ENCODE data around the gene NKX2-4.

DNA sequence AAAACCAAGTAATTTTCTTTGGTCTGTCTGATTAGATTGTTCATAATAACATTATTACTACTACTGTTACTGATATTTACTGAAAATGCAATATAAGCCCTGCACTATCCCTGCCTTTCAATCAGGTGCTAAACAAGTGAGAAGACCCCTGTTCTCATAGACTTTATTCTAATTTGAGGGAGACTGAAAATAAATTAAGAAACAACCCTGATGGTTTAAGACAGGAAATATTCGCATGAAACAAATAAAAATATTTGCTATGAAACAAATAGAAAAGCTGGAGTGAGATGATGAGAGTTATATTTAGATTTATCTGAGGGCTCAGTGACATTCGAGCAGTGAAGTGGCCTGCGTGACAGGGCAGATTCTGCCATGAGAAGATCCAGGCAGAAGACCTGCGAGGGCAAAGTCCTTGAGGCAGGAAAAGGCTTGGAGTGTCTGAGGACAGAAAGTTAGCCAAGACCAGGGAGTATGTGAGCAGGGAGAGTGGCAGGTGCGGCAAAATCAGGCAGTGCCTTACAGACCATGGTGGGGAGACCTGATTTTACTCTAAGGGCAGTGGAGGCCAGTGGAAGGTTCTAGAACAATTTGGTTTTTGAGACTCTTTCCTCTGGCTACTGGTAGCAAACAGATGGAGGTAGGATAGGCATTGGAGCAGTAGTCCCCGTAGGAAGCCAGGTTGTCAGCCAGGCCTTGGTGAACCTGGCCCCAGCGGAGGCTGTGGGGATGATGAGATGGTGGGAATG lies 67.0 kb upstream of the RIN2 start:
- PRO-cap, result no peak
- RAMPAGE, long total RNA, result start-site peak on the plus strand centred at position 255 of the sequence, 208 bp wide, 7 reads

- PRO-cap, result bidirectional peak, plus-strand start at chr20:19757606, minus-strand start at chr20:19757501
- RAMPAGE, long total RNA, result start-site peak on the minus strand at chr20:19757507-19757565, 7 reads
These were observed 704 bp upstream of the RIN2 start for GRCh38 chr20:19757347-19757761.

DNA sequence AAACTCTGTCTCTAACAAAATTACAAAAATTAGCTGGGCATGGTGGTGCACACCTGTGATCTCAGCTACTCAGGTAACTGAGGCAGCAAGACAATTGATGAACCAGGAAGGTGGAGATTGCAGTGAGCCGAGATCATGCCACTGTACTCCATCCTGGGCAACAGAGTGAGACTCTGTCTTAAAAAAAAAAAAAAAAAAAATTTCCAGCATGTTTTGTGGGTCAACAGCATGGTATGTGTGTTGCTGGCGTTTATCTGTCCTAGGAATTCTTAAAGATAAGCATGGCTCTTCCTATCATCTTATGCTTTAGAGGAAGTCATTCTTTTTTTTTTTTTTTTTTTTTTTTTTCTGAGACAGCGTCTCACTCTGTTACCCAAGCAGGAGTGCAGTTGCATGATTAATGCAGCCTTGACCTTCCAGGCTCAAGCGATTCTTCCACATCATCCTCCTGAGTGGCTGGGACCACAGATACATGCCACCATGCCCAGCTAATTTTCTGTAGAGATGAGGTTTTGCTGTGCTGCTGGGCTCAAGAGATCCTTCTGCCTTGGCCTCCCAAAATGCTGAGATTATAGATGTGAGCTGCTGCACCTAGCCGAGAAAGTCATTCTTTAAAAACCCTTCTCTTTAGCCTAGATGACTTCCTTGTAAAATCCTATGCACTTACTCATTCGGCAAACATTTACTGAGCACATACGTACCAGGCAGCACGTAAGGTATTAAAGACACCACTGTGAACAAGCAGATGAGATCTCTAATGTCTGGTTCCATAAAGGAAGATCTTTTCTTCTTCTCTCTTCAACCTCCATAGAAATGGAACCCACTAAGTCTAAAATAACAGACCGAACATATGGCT lies 122.2 kb downstream of the RIN2 start:
- PRO-cap, result no peak
- RAMPAGE, long total RNA, result no peak

GRCh38 chr20:19966902-19967198 lies 50.3 kb upstream of the NAA20 start:
- PRO-cap, result no peak
- RAMPAGE, long total RNA, result no peak

- PRO-cap, result no peak
- RAMPAGE, long total RNA, result no peak
These were observed 41.5 kb upstream of the NAA20 start for GRCh38 chr20:19975426-19976315.

- PRO-cap, result no peak
- RAMPAGE, long total RNA, result no peak
These were observed 24.0 kb upstream of the NAA20 start for GRCh38 chr20:19992932-19993849.

GRCh38 chr20:20276964-20277782 lies 90.7 kb upstream of the INSM1 start:
- PRO-cap, result no peak
- RAMPAGE, long total RNA, result no peak

GRCh38 chr20:20437508-20438180 lies 69.7 kb downstream of the INSM1 start:
- PRO-cap, result no peak
- RAMPAGE, long total RNA, result start-site peak on the minus strand at chr20:20437758-20438184, 6 reads

DNA sequence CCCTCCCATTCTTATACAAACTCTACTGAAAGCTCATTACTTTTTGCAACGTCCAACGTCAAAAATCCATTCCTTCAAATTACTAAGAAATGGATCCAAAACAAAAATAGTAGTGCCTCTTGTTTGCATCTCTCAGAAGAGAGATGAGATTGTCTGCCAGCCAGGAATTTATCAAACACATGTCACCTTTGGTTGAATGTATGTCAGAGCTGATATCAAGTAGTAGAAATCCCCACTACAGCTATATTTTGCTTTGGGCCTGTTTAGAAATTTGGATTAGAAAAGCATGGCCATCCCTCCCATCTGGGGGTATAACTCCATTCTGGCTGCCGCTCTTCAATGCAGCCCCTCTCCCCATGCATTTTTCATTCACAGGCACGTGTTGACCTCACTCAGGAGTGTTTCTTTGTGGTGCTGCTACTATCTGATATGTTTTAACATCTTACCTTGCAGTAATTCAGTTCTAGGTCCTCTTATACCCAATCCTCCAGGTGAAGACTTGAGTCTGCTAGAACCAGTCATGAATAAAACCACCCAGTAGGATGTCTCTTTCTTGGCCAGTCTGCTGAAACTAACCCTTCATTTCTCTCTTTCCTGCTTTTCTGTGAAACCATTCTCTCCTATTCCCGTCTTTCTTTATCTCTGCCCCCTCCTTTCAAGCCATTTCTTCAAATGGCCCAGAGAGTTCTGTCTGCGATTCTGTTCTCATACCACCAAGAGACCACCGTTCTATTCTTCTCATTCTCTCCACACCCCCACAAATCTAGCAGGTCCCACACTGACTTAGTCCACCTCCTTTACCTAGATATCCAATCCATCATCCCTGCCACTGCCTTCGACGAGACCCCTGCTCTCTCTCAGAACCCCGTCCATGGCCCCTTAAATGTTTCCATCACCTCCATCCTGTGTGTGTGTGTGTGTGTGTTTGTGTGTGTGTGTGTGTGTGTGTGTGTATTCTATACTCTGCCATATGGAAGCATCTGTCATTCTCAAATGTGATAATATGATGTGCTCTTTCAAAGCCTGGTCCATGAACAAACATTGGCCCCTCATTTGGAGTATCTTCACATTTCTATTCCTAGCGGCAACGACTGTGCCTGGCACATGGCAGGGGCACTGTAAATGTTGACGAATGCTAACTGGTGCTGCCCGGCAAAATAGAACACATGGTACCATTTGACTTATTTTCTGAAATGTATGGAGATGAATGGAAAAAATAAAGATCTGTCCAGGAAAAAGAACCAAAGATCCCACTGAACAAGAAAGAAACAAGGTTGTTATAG lies 100.6 kb downstream of the INSM1 start:
- PRO-cap, result no peak
- RAMPAGE, long total RNA, result start-site peak on the minus strand centred at position 514 of the sequence, 46 bp wide, 6 reads; start-site peak on the minus strand centred at position 805 of the sequence, 186 bp wide, 13 reads

- PRO-cap, result no peak
- RAMPAGE, long total RNA, result no peak
These were observed 127.0 kb downstream of the INSM1 start for GRCh38 chr20:20494771-20495525.

DNA sequence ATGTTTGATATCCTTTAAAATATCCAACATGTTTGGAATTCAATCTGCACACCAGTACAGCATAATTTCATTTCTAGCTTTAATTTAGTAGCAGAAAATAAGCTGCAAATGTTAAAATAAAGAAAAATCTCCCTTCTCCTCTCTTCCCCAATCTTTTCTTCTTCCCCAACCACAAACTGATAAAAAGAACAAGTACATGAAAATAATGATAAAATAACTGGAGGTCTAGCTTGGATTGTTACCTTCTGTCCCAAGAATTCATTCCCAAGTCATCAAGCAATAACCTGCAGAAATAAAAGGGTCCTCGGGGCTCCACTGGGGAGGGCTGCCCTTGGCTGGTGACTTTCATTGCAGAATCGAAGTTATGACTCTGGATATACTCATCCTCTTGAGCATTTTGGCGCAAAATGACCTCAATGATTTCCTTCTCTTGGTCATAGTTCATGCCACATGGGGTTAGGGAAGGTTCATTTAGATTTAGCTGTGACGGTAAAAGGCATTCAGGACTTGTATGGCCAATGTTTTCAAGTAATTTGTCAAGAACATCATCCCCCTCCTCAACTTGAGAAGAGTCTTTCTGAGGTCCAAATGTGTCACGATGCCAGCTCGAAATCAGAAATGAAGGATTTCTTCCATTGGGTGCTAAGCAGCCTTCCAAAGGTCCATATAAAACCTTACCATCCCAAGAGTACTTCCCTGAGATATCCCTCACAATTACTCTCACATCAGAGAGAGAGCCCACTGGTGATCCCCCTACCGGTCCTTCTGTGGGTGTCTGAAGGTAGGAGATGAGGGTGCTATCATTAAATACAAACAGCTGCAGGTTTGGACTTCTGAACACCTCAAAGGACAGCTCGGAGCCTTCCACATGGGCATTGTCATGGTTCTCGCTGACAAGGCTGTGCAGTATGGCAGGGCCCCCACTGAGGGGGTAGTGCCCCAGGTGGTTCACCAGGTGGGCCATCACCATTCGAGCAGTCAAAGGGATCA lies 144.7 kb downstream of the INSM1 start:
- PRO-cap, result no peak
- RAMPAGE, long total RNA, result no peak

GRCh38 chr20:20549192-20549916 lies 163.1 kb downstream of the RALGAPA2 start:
- PRO-cap, result no peak
- RAMPAGE, long total RNA, result no peak

DNA sequence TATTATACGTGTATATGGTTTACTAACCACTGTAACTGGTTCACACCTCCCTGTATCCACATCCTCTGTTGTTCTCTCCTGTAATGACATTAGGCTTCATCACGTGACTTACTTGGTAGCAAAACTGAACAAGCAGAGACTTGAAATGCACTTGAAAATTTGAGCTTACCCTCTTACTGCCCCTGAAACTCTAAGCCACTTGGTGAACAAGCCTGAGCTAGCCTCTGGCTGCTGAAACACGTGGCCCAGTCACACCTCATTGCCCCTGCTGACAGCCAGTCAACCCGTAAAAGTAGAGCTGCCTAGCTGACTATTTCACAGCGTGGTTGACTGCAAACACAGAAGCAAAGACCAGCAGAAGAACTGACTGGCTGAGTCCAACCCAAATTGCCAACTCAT lies 109.1 kb downstream of the RALGAPA2 start:
- PRO-cap, result no peak
- RAMPAGE, long total RNA, result start-site peak on the minus strand centred at position 196 of the sequence, 26 bp wide, 5 reads; start-site peak on the minus strand centred at position 317 of the sequence, 89 bp wide, 10 reads

- PRO-cap, result no peak
- RAMPAGE, long total RNA, result start-site peak on the minus strand at chr20:20634569-20634676, 10 reads
These were observed 77.9 kb downstream of the RALGAPA2 start for GRCh38 chr20:20634382-20635036.

DNA sequence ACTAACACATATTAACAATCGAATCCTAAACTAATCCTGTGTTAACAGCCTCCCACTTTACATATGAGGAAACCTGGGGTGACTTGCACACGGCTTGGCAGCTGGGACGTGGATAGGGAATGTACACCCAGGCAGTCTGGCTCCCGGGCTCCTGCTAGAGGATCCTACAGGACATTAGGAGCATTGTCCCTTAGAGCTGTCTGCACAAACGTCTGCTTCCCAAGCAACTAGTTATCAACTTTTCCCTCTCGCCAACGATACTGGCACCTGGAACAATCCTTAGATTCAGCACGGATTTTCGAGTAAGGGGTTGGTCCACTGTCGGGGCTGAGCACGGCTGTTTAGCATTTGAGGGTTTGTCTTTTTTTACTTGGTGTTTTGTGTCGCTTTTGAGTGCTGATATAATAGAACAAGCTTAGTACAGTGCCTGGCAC lies 618 bp upstream of the KIZ start:
- PRO-cap, result no peak
- RAMPAGE, long total RNA, result no peak

DNA sequence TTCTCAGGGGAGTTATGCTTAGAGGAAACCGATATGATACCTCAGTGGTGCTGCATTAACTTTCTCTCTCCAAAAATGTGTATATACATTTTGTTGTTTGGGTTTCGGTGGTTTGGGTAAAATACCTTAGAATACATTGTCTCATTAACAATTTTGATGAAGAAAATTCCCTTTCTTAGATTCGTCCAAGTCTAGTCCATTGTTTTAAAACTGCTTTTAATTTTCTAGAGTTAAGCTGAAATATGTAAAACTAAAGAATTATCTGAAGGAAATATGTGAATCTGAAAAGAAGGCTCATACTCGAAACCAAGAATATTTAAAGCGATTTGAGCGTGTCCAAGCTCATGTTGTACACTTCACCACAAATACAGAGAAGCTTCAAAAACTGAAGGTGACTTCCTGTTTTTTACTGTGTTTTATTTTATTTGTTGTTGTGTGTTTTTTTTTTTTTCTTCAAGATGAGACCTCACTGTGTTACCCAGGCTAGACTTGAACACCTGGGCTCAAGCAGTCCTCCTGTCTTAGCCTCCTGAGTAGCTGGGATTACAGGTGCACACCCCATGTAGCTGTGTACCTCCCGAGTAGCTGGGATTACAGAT lies 10.4 kb downstream of the KIZ start:
- PRO-cap, result no peak
- RAMPAGE, long total RNA, result no peak

- PRO-cap, result no peak
- RAMPAGE, long total RNA, result no peak
These were observed 84.9 kb upstream of the XRN2 start for GRCh38 chr20:21218126-21218810.

GRCh38 chr20:21396438-21397837 lies at the start of gene NKX2-4:
Gene NKX2-4 (minus strand): TSS chr20:21397526.
- PRO-cap, result no peak
- RAMPAGE, long total RNA, result no peak

GRCh38 chr20:21522238-21523080 lies 8.6 kb upstream of the NKX2-2 start:
- PRO-cap, result no peak
- RAMPAGE, long total RNA, result no peak

DNA sequence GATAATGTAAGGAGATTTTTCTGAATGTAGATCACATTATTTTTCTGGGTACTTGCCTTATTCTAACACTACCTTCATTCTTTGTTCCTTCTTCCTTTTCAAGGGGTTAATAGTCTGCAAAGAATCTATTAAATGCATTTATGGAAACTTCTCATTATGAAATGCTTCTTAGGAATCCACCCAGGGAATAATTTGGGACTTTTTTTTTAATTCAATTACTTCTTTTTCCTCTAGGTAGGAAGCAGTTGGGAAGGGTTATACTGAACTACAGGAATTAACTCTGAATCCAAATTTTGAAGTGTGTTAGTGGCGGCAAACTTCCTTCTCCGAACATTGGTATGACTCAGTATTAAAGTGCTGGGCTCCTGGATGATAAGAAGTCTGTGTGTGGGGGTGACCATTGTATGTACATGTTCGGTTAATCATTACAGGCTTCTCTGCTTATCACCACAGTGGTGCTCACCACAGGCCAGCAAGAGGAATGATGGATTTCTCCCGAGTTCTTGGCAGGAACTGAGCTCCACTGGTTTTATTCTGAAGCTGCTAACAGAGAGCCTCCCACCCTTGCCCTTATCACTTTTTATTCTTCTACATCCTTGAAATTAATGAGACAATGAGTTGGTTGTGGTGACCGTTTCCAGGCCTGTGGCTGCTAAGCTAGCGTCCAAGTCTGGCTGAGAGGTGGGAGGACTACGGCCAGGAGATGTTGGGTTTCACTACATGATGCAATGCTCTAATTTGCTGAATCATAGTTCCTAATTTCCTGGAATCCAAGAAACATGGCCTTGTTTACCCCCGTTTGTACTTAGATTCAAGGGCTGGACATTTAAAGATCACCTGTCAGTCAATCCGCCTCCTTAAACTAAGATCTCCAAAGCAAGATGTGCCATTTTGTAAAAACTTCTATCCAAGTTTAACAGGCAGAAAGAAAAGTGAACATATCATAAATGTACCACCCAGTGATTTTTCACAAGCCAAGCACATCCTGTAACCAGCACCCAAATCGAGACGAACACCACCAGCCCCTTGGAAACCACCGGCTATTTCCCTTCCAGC lies 172.7 kb downstream of the FOXA2 start:
- PRO-cap, result no peak
- RAMPAGE, long total RNA, result no peak

Data from vagina (tissue), 1 donor.